ENCODE measurements around the gene MXD4.

- PRO-cap, 2 experiments, result no peak in any of the 2 experiments
Measured at GRCh38 chr4:1232493-1233635, 16.1 kb downstream of the CTBP1 start.

DNA sequence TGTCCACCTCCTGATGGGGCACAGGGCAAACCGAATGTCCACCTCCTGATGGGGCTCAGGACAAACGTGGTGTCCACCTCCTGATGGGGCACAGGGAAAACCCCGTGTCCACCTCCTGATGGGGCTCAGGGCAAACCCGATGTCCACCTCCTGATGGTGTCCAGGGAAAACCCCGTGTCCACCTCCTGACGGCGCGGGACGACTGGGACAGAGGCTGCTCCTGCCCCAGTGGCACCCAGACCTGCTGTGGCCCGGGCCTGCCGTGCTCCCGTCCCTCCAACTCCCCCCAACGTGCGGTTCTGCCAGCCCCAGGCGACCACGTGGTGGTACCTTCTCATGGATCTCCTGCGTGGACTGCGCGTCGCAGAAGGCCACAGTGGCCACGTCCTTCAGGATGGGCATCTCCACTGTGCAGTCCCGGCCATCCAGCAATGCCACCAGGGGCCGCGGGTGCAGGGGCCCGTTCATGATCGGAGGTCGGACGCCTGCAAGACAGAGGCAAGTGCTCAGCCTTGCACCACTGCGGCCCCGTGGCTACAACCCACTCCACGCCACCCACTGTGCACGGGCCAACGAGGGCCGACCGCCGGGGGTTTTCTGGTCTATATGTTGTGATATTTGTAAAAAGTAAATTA lies 11.0 kb downstream of the CTBP1 start:
- PRO-cap, 2 experiments, result no peak in any of the 2 experiments

GRCh38 chr4:1238934-1240166 lies 9.6 kb downstream of the CTBP1 start:
- PRO-cap, 2 experiments, result no peak in any of the 2 experiments

- PRO-cap, 2 experiments, result no peak in any of the 2 experiments
Measured at GRCh38 chr4:1245734-1246162, 3.2 kb downstream of the CTBP1 start.

DNA sequence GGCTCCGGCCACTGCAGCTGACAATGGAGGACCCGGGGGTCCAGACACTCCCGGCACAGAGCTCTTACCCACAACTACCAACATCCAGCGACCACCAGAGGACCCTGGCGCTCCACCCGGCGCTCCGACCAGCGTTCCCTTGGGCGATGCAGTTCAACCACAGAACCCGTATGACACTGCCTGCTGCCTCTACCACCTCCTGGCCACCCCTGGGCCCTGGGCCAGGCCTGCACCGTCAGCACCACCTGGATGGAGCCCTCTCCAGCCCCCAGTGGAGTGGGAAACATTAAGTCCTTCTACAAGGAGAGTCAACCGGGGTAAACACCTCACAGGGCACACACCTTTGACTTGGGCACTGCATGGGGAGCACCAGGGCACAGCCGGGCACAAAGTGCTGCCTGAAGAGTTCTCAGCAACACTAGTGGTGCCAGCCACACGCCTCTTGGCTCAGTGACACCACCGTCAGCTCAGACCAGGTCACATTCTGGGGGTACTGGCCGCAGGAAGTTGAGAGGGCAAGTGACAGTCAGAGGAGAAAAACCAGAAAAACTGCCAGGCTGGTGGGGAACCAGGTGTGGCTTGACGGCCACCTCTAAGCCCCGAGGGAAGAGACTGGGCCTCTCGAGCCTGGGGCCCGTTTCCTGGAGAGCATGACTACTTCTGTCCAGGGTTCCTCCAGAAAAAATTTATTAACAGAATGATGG lies 2.6 kb downstream of the CTBP1 start:
- PRO-cap, 2 experiments, result no peak in any of the 2 experiments

- PRO-cap, 2 experiments, result no peak in any of the 2 experiments
Measured at GRCh38 chr4:1247267-1247910, 1.5 kb downstream of the CTBP1 start.

DNA sequence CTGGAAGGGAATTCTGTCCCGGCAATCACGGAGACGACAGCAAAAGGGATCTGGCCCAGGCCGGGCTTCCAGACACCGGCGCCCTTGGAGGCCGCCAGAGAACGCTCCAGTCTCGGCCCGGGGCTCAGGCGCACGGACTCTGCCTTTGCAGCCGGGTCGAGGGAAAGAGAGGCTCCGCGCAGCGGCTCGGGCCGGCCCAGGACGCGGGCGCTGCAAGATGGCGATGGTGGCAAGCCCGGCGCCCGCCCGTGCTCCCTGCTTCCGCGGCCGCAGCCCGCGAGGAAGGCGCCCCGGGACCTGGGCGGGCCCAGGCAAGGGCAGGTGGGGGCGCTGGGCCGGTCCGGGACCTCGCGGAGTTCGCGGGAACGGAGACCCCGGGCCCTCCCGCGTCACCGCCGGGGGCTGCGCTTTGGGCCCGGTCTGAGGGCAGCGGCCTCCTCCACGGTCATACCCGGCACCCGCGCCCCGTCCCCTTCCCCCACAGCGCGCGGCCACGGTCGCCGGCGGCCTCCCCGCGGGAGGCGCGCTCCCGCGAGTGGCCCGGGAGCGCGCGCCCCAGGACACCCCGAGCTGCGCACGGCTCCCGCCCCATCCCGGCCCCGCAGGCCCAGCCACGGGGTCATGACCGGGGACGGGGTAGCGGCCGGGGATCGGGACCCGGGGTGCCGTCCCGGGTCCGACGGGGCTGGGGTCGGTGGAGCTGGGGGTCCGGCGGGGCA lies 860 bp downstream of the CTBP1 start:
- PRO-cap, 2 experiments, result peak in 2 of 2 experiments; most common plus-strand start position 536 of the sequence (in 2); most common minus-strand start position 449 of the sequence (in 2)

DNA sequence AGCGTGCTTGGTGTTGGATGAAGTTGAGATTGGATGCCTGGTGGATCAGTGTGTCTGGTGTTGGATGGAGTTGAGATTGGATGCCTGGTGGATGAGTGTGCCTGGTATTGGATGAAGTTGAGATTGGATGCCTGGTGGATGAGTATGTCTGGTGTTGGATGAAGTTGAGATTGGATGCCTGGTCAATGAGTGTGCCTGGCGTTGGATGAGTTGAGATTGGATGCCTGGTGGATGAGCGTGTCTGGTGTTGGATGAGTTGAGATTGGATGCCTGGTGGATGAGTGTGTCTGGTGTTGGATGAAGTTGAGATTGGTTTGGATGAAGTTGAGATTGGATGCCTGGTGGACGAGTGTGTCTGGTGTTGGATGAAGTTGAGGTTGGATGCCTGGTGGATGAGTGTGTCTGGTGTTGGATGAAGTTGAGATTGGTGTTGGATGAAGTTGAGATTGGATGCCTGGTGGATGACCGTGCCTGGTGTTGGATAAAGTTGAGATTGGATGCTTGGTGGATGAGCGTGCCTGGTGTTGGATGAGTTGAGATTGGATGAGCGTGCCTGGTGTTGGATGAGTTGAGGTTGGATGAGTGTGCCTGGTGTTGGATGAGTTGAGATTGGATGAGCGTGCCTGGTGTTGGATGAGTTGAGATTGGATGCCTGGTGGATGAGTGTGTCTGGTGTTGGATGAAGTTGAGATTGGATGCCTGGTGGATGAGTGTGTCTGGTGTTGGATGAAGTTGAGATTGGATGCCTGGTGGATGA lies 22.8 kb upstream of the UVSSA start:
- PRO-cap, 2 experiments, result no peak in any of the 2 experiments

DNA sequence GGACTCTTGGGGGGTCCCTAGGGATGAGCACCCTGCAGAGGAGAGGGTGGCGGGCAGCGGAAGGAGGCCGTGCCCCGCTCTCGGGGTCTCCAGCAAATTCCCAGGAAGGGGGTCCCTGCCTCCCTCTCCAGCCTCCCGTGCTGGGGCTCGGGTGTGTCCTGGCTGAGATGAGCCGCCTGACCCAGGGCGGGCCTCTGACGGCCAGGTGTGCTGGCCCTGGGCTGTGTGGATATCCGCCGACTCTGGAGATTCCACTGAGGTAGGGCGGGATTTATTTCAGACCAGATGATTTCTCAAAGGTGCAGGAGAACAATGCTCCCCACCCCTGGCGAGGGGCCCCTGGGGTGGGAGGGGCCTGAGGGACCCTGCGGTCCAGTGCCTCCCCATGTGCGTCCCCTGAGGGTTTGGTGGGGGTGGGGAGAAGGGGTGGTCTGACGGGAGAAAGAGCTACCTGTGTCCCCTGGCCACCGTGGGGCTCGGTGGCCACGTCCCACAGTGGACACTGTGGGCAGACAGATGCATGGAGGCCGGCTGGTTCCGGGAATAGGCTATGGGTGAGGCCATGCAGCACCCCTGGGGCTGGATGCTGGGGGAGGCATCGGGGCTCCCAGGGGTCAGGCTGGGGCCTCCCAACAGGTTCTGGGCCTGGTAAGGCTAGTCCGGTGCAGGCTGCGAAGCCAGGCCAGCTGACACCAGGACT lies 971 bp upstream of the FAM53A start:
- PRO-cap, 2 experiments, result no peak in any of the 2 experiments

DNA sequence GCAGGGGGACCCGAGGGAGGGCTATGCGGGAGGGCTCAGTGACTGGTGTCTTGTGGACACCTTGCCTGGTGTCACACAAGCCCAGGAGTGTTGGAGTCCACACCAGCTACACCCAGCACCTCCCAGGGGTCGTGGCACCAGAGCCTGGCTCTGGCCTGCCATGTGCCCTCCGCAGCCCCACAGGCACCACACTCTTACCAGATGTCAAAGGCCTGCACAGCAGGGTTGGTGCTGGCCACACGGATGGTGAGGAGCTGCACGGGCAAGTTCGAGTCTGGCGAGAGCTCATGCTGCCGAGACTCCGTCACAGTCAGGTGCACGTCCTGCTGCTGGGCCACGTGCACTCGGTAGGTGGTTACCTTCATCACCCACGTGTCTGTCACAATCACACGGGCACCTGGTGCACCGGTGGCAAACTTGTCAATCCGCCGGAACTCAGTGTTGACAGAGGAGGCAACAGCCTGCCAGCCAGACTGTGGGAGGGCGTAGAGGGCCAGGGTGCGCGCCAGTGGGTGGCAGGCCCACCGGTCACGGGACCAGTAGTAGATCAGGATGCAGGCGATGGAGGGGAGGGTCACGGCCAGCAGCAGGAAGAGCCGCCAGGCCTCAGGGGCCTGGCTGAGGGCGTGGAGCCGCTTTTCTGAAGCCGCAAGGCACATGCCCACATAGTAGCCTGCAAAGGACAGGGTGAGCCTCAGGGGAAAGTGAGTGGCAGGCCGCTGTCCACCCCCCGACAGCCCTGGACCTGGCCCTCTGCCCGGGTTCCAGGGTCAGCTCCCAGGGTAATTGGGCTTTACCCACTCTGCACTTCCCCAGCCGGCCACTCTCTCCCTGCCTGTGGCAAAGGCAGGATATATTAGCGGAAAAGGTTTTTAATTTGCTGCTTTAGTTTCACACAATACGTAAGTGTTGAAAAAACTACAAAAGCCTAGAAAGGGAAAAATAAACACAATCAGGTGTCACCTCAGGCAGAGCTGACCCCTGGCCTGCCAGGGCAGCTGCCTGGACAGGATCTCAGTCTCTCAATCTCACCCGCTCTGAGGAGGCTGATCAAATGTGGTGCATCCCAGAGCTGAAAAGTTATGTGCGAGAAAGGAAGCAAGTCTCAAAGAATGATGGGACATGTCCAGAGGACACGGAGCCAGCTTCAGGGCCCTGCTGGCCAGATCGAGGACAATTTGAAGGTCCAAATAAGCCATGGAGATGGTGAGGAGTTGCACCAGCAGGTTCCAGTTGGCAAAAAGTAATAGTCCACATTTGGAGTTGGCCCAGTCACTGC lies 2.7 kb downstream of the TMEM129 start:
- PRO-cap, 2 experiments, result peak in 1 of 2 experiments; most common plus-strand start position 423 of the sequence (in 1); most common minus-strand start position 308 of the sequence (in 1)

GRCh38 chr4:1727109-1728094 lies 6.1 kb downstream of the TACC3 start:
- PRO-cap, 2 experiments, result no peak in any of the 2 experiments

DNA sequence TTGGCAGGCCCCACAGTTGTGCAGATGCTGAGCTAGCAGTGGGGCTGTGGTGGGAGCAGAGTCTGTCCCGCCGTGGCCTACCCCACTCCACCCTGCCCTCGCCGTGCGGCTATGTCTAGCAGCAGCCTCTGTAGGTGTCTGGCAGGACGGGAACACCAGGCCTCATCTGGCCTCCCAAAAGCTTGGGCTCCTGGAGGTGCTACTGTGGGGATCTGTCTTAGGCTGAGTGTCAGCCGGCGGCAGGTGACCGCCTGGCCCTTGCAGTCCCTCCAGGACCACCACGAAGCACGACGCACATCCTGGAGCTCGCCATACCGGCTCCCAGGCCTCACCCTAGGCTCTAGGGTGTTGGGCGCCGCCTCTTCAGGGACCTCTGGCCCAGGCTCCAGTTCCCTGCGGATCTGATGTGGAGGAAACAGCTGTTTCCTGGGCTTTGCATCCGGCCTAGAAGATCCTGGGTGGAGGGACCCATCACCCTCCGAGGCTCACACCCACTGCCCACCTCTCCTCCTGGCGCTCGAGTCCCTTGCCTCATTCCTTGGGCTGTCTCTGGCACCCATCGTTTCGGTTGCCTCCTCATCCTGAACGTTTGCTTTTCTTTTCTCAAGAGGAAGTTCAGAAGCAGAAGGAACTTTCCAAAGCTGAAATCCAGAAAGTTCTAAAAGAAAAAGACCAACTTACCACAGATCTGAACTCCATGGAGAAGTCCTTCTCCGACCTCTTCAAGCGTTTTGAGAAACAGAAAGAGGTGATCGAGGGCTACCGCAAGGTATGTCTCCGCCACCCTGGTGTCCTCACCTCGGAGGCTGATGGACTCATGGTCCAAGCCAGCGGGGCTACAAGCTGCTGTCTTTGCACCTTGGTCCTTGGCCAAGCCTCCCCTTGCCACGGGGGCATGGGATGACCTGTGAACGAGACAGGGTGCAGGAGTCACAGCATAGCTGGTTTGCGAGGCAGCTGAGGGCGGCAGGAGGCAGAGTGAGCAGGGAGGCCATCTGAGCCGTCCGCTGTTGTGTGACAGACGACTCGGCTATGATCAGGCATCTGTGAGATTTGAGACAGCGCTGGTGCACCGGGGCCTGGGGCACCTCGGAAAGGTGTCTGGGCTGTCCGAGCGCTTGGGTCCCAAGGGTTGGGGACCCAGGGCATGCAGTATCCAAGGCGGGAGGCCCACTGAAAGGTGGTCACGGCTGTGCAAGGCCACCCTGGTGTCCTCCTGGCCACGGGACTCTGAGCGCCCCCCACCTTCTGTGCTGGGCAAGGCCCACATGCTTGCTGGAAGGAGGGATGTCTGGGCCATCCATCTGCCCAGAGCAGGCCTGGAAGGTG lies 19.4 kb downstream of the TACC3 start:
- PRO-cap, 2 experiments, result no peak in any of the 2 experiments

DNA sequence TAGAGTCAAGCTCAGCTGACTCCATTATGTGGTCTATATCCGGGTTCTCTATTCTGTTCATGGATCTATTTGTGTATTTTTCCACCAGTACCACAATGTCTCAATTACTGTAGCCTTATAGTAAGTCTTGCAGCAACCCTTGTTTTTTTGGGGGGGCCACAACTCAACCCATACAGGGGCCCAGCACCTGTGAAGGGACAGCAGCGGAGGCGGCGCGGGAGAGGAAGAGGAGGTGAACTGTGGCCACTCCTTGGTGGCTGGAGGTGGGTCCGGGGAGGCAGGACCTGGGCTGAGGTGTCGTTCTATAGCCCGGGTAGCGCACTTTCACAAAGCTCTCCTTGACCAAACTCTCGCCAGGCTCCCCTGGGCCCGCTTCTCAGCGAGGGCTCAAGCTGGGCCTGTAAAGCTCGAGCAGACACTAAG lies 1.2 kb upstream of the NSD2 start:
- PRO-cap, 2 experiments, result peak in 1 of 2 experiments; most common plus-strand start position 297 of the sequence (in 1); most common minus-strand start position 234 of the sequence (in 1)

- PRO-cap, 2 experiments, result no peak in any of the 2 experiments
Measured at GRCh38 chr4:1887395-1888027, 16.3 kb downstream of the NSD2 start.

DNA sequence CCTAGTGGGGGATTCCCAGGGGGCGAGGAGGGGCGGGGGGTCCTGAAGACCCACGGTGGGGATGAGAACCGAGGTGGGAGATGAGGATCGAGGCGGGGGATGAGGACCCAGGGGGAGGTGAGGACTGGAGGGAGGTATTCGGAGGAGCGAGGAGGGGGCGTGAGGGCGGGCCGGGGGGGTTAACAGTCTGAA lies 431 bp downstream of the NELFA start:
- PRO-cap, 2 experiments, result no peak in any of the 2 experiments

GRCh38 chr4:2036741-2037441 lies 4.9 kb upstream of the C4orf48 start:
- PRO-cap, 2 experiments, result no peak in any of the 2 experiments

DNA sequence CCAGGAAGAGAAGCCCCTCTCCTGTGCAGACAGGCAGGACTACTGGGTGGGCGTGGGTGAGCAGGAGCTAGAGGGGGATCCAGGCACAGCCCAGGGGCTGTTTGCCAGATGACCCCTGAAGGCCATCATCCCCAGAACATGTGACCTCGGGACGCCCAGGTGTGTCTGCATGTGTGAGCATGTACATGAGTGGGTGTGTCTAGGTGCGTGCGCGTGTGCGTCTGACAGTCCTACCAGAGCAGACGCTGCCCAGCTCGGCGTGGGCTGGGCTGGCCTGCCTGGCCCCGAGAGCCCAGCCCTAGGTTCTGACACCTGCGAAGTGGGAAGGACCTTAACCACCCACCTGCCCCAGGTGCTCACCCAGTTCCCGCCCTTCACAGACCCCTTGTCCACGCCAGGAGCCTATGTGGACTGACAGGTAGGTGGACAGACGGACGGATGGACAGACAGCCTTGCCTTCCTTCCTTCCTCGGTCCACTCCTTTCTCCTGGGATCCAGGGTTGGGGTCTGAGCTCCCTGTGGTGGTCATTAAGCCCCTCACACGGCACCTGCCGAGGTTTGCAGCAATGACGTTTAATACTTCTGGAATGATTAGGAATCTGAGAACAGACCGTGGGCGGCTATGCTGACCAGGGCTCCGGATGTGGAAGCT lies 7.9 kb upstream of the HAUS3 start:
- PRO-cap, 2 experiments, result no peak in any of the 2 experiments

DNA sequence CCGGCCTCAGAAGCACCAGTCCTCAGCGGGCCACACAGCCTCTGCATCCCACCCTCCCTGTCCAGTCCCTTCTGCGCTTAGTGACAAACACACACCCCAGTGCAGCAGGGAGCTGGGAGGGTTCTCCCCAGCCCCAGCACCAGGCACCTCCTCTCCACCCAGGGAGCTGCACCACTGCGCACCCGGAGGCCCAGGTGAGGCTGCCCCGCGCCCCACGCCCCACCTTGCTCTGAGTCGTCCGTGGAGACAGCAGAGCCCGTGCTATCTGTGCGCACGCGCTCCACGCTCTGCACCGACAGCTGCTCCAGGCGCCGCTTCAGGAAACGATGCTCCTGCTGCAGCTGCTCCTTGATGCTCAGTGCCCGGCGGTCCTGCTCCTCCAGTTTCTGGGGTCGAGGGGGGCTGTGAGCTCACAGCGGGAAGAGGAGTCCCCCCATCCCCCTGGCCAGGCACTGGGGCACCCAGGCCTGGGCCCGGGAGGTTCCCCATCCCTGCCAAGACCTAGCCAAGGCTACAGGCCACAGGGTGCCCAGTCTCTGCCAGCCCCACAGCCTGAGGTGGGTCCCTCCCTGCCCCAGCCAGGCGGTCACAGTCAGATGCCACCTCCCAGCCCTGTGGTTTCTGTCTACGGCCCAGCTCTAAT lies 9.1 kb upstream of the HAUS3 start:
- PRO-cap, 2 experiments, result no peak in any of the 2 experiments

GRCh38 chr4:2254913-2256075 lies 6.6 kb downstream of the MXD4 start:
- PRO-cap, 2 experiments, result no peak in any of the 2 experiments

DNA sequence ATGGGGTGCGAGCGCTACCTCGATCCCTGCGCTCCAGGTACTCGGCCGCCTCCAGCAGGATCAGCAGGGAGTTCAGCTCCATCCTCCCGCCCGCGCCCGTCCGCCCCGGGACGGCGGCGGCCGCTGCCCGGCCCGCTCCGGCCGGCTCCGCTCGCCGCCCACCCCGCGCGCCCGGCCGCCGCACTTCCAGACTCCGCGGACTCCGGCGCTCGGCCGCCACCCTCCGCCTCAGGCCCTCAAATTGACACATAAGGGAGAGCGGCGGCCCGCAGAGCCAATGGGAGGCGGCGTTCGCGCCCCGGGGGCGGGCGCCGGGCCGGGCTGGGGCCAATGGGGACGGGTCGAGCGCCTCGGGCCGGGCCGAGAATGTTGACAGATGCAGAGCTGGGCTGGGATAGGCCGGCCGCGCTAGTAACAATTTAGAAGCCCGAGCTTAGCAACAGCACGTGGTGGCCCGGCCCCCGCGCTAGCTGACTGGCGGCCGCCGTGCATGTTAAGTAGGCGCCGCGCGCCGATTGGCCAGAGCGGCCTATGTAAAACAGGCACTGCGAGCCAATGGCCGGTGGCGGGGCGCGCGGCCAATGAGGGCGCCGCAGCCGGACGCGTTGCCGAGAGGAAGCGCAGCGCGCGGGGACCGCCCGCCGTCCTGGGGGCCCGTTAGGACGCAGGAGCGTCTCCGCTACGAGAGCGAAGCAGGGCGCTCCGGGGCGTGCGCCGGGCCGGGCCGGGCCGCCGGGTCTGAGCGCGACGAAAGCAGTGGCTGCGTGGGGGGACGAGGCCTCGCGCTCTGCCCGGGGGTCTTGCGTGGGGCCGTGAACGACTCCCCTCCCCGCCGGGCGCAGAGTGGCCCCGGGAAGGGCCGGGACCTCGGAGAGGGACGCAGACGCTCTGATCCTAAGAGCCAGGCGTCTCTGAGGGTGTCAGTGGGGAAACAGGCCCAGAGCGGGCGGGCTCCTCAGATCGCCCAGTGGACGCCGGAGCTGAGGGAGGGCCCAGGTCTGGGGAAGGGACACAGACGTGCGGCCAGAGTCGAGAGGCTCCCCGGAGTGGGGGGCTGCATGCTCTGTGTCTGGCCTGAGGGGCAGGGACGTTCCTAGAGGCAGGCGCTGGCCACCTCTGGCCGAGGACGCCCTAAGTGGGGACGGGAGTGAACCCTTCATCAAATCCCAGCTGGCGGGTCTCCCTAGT lies at the start of gene MXD4:
Gene MXD4 (minus strand): TSS at position 211 of the 1,188 bp plus-strand sequence.
- PRO-cap, 2 experiments, result peak in 2 of 2 experiments; most common plus-strand start position 660 of the sequence (in 2); most common minus-strand start position 201 of the sequence (in 1)